SK-N-SH (cell line): ENCODE measurements around a stretch of chr3.

- RRBS: no CpG with 5 or more reads among the region's 15 CpGs
CAGE:
- cytosol, long polyA plus RNA: no peak
- long polyA plus RNA: no peak
- nucleus, long polyA plus RNA: no peak
Measured at GRCh38 chr3:14130600-14131162, 5.8 kb downstream of the TMEM43 start.

DNA sequence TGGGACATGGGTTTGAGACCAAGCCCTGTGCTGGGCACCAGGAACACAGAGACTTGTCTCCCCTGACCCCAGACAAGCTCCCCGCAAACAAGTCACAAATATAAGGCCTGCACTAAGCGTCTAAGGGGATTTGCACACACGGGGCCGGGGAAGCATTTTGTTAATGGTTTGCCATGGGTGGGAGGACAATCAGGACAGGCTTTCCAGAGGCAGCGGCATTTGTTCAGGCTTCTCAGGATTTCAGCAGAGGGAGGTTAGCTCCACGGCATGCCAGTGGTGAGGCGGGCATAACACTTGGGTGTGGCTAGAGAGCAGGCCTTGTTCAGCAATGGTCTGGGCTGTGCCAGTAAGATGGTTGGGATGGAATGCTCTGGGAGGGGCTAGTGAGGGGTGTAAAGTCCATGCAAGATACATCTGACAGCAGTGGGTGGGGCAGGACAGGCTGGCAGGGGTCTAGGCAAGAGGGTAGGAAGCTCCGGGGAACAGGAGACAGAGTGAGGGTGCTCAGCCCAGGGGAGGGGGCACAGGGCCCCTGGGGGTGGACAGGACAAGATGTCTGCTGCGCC lies 8.3 kb downstream of the TMEM43 start:
- RRBS: 92% methylated on average over 2 of the region's 9 CpGs
CAGE:
- cytosol, long polyA plus RNA: no peak
- long polyA plus RNA: no peak
- nucleus, long polyA plus RNA: no peak

GRCh38 chr3:14175228-14176068 lies 3.0 kb downstream of the XPC start:
- RRBS: no CpG with 5 or more reads among the region's 3 CpGs
CAGE:
- cytosol, long polyA plus RNA: no peak
- long polyA plus RNA: no peak
- nucleus, long polyA plus RNA: no peak

DNA sequence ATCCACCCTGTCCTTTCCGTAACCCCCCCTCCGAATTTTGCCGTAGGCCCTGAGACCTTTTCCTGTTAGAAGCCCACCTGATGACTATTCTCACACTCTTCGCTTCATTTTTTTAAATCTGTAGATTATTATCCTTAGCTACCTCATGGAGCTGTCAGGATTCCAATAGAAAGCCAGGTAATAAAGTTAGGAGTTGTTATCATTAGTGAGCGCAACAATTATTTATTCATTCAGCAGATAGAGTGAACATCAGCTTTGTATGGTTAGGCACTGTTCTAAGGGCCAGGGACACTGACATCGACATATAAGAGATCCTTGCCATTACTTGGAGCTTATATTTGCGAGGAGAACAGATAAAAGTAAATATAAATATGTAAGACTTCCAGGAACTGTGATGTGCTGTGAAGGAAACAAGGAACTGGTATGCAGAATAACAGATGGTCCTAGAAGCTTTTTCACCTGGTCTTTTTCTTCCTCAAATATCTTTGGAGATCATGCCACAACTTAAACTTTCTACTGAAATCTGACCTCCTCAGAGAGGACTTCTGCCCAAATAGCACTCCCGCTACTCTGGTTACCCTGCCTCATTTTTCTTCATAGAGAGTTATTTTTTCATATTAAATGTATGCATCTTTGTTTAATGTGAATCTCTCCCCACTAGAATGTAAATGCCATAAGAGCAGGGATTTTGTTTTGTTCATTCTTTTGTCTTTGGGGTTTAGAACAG lies 540 bp downstream of the LSM3 start:
- RRBS: no CpG with 5 or more reads among the region's 8 CpGs
CAGE:
- cytosol, long polyA plus RNA: no peak
- long polyA plus RNA: no peak
- nucleus, long polyA plus RNA: no peak

GRCh38 chr3:14242919-14243761 lies 64.5 kb downstream of the LSM3 start:
- RRBS: no CpG with 5 or more reads among the region's 11 CpGs
CAGE:
- cytosol, long polyA plus RNA: no peak
- long polyA plus RNA: no peak
- nucleus, long polyA plus RNA: no peak

- RRBS: no CpG with 5 or more reads among the region's 8 CpGs
CAGE:
- cytosol, long polyA plus RNA: no peak
- long polyA plus RNA: no peak
- nucleus, long polyA plus RNA: no peak
Measured at GRCh38 chr3:14272806-14273573, 94.4 kb downstream of the LSM3 start.

- RRBS: no CpG with 5 or more reads among the region's 50 CpGs
CAGE:
- cytosol, long polyA plus RNA: no peak
- long polyA plus RNA: no peak
- nucleus, long polyA plus RNA: no peak
Measured at GRCh38 chr3:14297682-14298460, 104.5 kb upstream of the SLC6A6 start.

GRCh38 chr3:14323230-14323615 lies 79.2 kb upstream of the SLC6A6 start:
- RRBS: no CpG with 5 or more reads among the region's 4 CpGs
CAGE:
- cytosol, long polyA plus RNA: no peak
- long polyA plus RNA: no peak
- nucleus, long polyA plus RNA: no peak

DNA sequence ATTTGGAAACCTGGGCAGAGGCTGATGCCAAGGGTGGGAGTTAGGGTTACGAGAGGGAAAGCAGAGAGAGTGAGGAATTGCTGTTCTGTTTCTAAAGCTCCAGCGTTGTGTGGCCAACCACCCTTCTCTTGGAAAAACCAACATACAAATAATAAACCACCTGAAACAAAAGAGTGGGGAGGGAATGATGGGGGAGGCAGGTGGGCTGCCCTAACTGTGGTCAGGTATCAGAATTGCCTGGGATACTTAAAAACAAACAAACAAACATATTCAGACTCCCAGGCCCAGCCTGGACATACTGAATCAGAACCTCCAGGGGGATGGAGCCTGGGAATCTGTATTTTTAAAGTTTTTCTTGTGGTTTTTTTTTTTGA lies 4.3 kb downstream of the SLC6A6 start:
- RRBS: no CpG with 5 or more reads among the region's 2 CpGs
CAGE:
- cytosol, long polyA plus RNA: no peak
- long polyA plus RNA: no peak
- nucleus, long polyA plus RNA: no peak

GRCh38 chr3:14413486-14414055 lies 11.2 kb downstream of the SLC6A6 start:
- RRBS: no CpG with 5 or more reads among the region's 7 CpGs
CAGE:
- cytosol, long polyA plus RNA: no peak
- long polyA plus RNA: no peak
- nucleus, long polyA plus RNA: no peak

GRCh38 chr3:14418181-14418984 lies 16.0 kb downstream of the SLC6A6 start:
- RRBS: no CpG with 5 or more reads among the region's 15 CpGs
CAGE:
- cytosol, long polyA plus RNA: no peak
- long polyA plus RNA: no peak
- nucleus, long polyA plus RNA: no peak

GRCh38 chr3:14421040-14421903 lies 18.9 kb downstream of the SLC6A6 start:
- RRBS: no CpG with 5 or more reads among the region's 17 CpGs
CAGE:
- cytosol, long polyA plus RNA: no peak
- long polyA plus RNA: no peak
- nucleus, long polyA plus RNA: no peak

DNA sequence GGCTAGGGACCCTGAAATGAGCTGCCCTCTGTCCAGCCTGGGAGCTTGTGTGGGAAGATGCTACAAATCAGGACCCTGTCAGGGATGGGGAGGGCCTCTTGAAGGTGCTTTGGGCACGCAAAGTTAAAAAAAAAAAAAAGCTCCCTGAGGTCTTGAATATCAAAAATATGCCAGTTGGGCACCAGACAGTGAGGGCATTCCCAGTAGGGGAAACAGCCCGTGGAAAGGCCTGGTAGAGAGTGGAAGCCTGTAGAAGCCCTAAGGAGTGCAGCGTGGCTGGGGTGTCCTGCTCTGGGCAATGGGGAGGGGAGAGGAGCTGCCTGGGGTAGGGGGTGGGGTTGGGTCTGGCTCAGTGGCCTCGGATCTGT lies 21.8 kb downstream of the SLC6A6 start:
- RRBS: no CpG with 5 or more reads among the region's 4 CpGs
CAGE:
- cytosol, long polyA plus RNA: no peak
- long polyA plus RNA: no peak
- nucleus, long polyA plus RNA: no peak

GRCh38 chr3:14436562-14437244 lies 34.3 kb downstream of the SLC6A6 start:
- RRBS: no CpG with 5 or more reads among the region's 3 CpGs
CAGE:
- cytosol, long polyA plus RNA: no peak
- long polyA plus RNA: no peak
- nucleus, long polyA plus RNA: no peak

- RRBS: no CpG with 5 or more reads among the region's 19 CpGs
CAGE:
- cytosol, long polyA plus RNA: no peak
- long polyA plus RNA: no peak
- nucleus, long polyA plus RNA: no peak
Measured at GRCh38 chr3:14451751-14452627, 49.6 kb downstream of the SLC6A6 start.

DNA sequence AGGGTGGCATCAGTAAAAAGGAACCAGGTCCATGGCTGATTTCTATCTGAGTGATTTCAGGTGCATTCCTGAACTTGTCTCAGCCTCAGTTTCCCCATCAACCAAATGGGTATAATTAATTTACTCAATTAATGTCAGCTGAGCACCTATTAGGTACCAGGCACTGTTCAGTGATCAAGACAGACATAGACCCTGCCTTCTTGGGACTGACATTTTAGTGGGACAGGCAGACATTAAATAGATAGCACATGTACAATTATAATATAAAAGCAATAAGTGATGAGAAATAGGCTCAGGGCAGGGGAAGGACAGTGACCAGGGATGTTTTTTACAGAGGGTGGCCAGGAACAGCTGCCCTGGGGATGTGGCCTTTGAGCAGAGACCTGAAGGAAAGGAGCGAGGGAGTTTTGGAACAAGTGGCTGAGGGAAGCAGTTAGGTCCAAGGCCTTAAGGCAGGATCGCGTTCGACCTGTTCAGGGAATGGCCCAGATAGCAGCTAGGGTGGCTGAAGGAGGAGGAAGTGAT lies 51.1 kb downstream of the SLC6A6 start:
- RRBS: no CpG with 5 or more reads among the region's 4 CpGs
CAGE:
- cytosol, long polyA plus RNA: no peak
- long polyA plus RNA: no peak
- nucleus, long polyA plus RNA: no peak

DNA sequence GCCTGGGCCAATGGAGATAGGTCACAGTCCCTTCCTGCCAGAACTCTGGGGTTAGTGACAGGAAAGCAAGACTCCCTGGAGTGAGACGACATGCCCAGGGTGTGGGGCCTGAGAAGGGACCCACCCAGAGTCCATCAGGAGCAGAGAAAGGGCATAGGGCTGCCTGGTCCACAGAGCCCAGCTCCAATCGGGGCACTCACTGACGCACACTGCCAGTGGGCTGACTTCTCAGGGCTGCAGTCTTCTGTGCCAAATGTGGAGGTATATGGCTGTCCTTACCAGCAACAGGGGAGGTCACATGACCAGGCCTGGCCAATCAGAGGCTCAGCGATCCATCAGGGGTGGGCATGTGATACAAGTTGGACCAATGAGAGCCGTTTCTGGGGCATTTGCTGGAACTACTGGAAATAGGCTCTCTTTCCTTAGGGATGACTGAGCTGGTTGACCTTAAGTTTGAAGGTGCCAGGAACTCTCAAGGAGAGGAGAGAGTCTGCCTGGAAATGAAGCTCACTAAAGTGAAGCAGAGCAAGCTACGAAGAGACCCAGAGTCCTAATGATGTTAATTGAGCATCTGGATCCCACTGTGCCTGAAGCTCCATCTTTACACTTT lies 2.1 kb downstream of the GRIP2 start:
- RRBS: no CpG with 5 or more reads among the region's 6 CpGs
CAGE:
- cytosol, long polyA plus RNA: no peak
- long polyA plus RNA: no peak
- nucleus, long polyA plus RNA: no peak

DNA sequence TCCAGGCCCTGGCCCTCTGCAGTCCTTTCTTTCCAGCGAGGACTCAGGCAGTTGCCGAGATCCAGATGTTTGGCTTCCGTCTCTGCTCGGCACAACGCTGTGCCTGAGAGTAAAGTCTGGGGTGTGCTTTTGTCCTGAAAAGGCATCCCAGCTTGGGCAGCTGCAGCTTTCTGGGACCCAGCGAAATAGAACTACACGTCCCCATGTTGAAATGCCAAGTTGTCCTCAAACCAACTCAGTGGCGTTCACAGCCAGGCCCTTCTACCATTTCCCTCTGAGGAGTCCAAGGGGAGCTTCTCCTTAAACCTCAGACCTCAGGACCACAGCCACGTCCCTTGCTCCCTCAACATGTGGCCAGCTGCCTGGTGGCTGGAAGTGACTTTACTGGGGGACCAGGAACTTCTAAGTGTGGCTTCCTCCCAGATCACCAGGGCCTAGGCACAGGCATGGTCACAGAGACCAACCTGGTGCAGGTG lies 23.2 kb downstream of the FGD5 start:
- RRBS: no CpG with 5 or more reads among the region's 9 CpGs
CAGE:
- cytosol, long polyA plus RNA: no peak
- long polyA plus RNA: no peak
- nucleus, long polyA plus RNA: no peak

DNA sequence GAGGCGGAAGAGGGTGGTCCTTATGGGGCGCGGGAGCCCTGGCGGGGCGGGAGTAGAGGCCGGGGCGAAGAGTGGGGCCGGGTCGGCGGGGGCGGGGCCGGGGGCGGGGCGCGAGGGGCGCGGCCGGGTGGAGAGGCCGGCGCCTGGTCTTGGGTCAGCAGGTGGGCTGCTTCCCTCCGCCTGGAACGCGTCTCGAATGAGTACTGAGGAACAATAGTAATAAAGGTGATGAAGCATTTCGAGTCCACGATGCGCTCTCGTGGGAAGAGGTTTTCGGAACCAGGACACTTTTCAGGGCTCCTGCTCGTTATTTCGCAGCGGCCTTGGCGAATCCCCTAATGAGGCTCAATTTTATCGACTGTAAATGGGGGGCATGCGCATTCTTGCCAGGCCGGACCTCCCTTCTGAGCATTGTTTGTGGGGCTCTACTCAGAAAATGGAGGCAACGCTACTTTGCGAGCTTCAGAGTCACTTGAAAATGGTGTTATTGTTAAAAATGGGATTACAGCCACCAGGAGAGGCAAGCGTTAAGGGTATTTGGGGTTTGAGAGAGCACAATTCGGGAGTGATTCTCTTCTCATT lies 1.2 kb downstream of the NR2C2 start:
- RRBS: 2% methylated on average over 5 of the region's 40 CpGs
CAGE:
- cytosol, long polyA plus RNA: no peak
- long polyA plus RNA: no peak
- nucleus, long polyA plus RNA: start-site peak on the plus strand centred at position 124 of the sequence, 68 bp wide, 67 and 39 reads in 2 replicates

GRCh38 chr3:15022854-15023628 lies 42.1 kb downstream of the MRPS25 start:
- RRBS: no CpG with 5 or more reads among the region's 10 CpGs
CAGE:
- cytosol, long polyA plus RNA: no peak
- long polyA plus RNA: no peak
- nucleus, long polyA plus RNA: no peak